ENCODE measurements around the gene KLF13.

- RAMPAGE, long total RNA = no peak
- RRBS = no CpG with 5 or more reads among the region's 12 CpGs
PRO-cap:
- standard = no peak
- CoPRO, capped RNA only, 2 experiments = no peak in any of the 2 experiments
- CoPRO, capped and uncapped RNA, 2 experiments = no peak in any of the 2 experiments
- CoPRO, uncapped RNA only, 2 experiments = no peak in any of the 2 experiments
CAGE:
- cytosol, long polyA plus RNA = no peak
- long polyA plus RNA = no peak
- nucleolus, long total RNA = no peak
- nucleus, long polyA plus RNA = no peak
These were observed 62.7 kb downstream of the APBA2 start for GRCh38 chr15:28948351-28948929.

GRCh38 chr15:29470706-29471333 lies 100.0 kb downstream of the ENTREP2 start:
- RAMPAGE, long total RNA = no peak
- RRBS = no CpG with 5 or more reads among the region's 6 CpGs
PRO-cap:
- standard = no peak
- CoPRO, capped RNA only, 2 experiments = no peak in any of the 2 experiments
- CoPRO, capped and uncapped RNA, 2 experiments = no peak in any of the 2 experiments
- CoPRO, uncapped RNA only, 2 experiments = no peak in any of the 2 experiments
CAGE:
- cytosol, long polyA plus RNA = no peak
- long polyA plus RNA = no peak
- nucleolus, long total RNA = no peak
- nucleus, long polyA plus RNA = no peak

GRCh38 chr15:29667997-29668383 lies 97.2 kb upstream of the ENTREP2 start:
- RAMPAGE, long total RNA = no peak
- RRBS = no CpG with 5 or more reads among the region's 9 CpGs
PRO-cap:
- standard = no peak
- CoPRO, capped RNA only, 2 experiments = no peak in any of the 2 experiments
- CoPRO, capped and uncapped RNA, 2 experiments = no peak in any of the 2 experiments
- CoPRO, uncapped RNA only, 2 experiments = no peak in any of the 2 experiments
CAGE:
- cytosol, long polyA plus RNA = no peak
- long polyA plus RNA = no peak
- nucleolus, long total RNA = no peak
- nucleus, long polyA plus RNA = no peak

DNA sequence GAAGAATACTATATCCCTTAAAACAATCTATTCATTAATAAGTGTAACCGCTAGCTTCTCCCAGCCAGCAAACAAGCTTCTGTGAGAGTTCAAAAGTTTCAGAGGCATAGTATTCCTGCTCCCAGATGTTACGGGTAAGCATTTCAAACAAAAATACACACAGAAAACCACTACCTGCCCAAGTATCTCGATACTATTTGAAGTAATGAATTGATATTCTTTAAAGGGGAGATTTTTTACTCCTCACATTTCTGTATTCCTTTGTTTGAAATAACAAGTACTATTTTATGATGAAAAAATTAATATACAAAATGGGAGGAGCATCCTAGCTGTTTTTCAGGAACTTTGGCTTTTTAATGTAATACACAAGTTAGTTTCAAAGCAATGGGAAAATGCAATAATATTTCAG lies 1.4 kb downstream of the TJP1 start:
- RAMPAGE, long total RNA = no peak
- RRBS = no CpG with 5 or more reads among the region's 3 CpGs
PRO-cap:
- standard = no peak
- CoPRO, capped RNA only, 2 experiments = no peak in any of the 2 experiments
- CoPRO, capped and uncapped RNA, 2 experiments = no peak in any of the 2 experiments
- CoPRO, uncapped RNA only, 2 experiments = no peak in any of the 2 experiments
CAGE:
- cytosol, long polyA plus RNA = no peak
- long polyA plus RNA = no peak
- nucleolus, long total RNA = no peak
- nucleus, long polyA plus RNA = no peak

GRCh38 chr15:30044297-30044689 lies 38.5 kb upstream of the GOLGA8J start:
- RAMPAGE, long total RNA = no peak
- RRBS = 11% methylated on average over 13 of the region's 36 CpGs
PRO-cap:
- standard = no peak
- CoPRO, capped RNA only, 2 experiments = no peak in any of the 2 experiments
- CoPRO, capped and uncapped RNA, 2 experiments = no peak in any of the 2 experiments
- CoPRO, uncapped RNA only, 2 experiments = no peak in any of the 2 experiments
CAGE:
- cytosol, long polyA plus RNA = no peak
- long polyA plus RNA = no peak
- nucleolus, long total RNA = no peak
- nucleus, long polyA plus RNA = no peak

DNA sequence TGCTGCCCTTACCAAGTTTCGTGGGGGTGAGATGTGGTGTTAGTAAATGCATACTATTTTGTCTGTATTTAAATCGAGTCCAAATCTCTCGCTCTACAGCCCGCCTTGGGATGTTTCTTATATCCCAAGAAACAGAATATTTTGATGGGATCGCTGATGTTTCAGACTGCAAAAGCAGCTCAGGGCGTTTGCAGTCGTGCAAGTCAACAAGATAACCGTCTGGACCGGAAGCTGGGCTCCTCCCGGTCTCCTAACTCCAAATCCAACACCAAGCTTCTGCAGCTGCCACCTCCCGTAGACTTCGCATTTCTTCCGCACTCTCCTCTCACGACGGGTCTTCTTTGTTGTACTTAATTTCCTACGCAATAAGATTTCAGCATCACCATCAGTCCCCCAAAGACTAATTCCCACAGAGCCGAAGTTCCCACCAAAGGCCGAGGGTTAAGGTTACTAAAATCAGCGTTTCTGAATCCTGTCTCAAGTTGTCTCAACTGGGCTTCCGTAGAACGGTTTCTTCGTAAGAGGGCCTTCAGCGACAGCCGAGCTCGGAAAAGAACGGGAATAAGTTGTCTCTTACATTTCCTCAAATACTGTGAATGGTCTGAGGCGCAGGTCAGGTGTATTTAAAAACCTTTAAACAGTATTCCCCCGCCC lies 21.6 kb downstream of the GOLGA8H start:
- RAMPAGE, long total RNA = no peak
- RRBS = no CpG with 5 or more reads among the region's 28 CpGs
PRO-cap:
- standard = unidirectional peak, plus-strand start at position 242 of the sequence; bidirectional peak, plus-strand start at position 538 of the sequence, minus-strand start at position 262 of the sequence
- CoPRO, capped RNA only, 2 experiments = peak in 2 of 2 experiments; most common plus-strand start position 511 of the sequence (in 1); most common minus-strand start position 524 of the sequence (in 2)
- CoPRO, capped and uncapped RNA, 2 experiments = peak in 1 of 2 experiments; most common minus-strand start position 598 of the sequence (in 1)
- CoPRO, uncapped RNA only, 2 experiments = no peak in any of the 2 experiments
CAGE:
- cytosol, long polyA plus RNA = no peak
- long polyA plus RNA = no peak
- nucleolus, long total RNA = no peak
- nucleus, long polyA plus RNA = no peak

- RAMPAGE, long total RNA = no peak
- RRBS = no CpG with 5 or more reads among the region's 21 CpGs
PRO-cap:
- standard = unidirectional peak, minus-strand start at chr15:30626815
- CoPRO, capped RNA only, 2 experiments = no peak in any of the 2 experiments
- CoPRO, capped and uncapped RNA, 2 experiments = no peak in any of the 2 experiments
- CoPRO, uncapped RNA only, 2 experiments = no peak in any of the 2 experiments
CAGE:
- cytosol, long polyA plus RNA = no peak
- long polyA plus RNA = no peak
- nucleolus, long total RNA = no peak
- nucleus, long polyA plus RNA = no peak
These were observed 22.7 kb downstream of the GOLGA8H start for GRCh38 chr15:30626534-30626958.

GRCh38 chr15:30905227-30905942 lies 1.7 kb downstream of the FAN1 start:
- RAMPAGE, long total RNA = no peak
- RRBS = no CpG with 5 or more reads among the region's 11 CpGs
PRO-cap:
- standard = no peak
- CoPRO, capped RNA only, 2 experiments = no peak in any of the 2 experiments
- CoPRO, capped and uncapped RNA, 2 experiments = no peak in any of the 2 experiments
- CoPRO, uncapped RNA only, 2 experiments = peak in 2 of 2 experiments; most common plus-strand start chr15:30905488 (in 1)
CAGE:
- cytosol, long polyA plus RNA = no peak
- long polyA plus RNA = no peak
- nucleolus, long total RNA = no peak
- nucleus, long polyA plus RNA = no peak

GRCh38 chr15:30992131-30992371 lies 623 bp upstream of the MTMR10 start:
- RAMPAGE, long total RNA = no peak
- RRBS = no CpG with 5 or more reads among the region's 9 CpGs
PRO-cap:
- standard = no peak
- CoPRO, capped RNA only, 2 experiments = no peak in any of the 2 experiments
- CoPRO, capped and uncapped RNA, 2 experiments = no peak in any of the 2 experiments
- CoPRO, uncapped RNA only, 2 experiments = no peak in any of the 2 experiments
CAGE:
- cytosol, long polyA plus RNA = no peak
- long polyA plus RNA = no peak
- nucleolus, long total RNA = no peak
- nucleus, long polyA plus RNA = no peak

GRCh38 chr15:31025953-31026321 lies 34.5 kb upstream of the MTMR10 start:
- RAMPAGE, long total RNA = no peak
- RRBS = 80% methylated on average over 6 of the region's 22 CpGs
PRO-cap:
- standard = no peak
- CoPRO, capped RNA only, 2 experiments = no peak in any of the 2 experiments
- CoPRO, capped and uncapped RNA, 2 experiments = no peak in any of the 2 experiments
- CoPRO, uncapped RNA only, 2 experiments = no peak in any of the 2 experiments
CAGE:
- cytosol, long polyA plus RNA = no peak
- long polyA plus RNA = no peak
- nucleolus, long total RNA = no peak
- nucleus, long polyA plus RNA = no peak

DNA sequence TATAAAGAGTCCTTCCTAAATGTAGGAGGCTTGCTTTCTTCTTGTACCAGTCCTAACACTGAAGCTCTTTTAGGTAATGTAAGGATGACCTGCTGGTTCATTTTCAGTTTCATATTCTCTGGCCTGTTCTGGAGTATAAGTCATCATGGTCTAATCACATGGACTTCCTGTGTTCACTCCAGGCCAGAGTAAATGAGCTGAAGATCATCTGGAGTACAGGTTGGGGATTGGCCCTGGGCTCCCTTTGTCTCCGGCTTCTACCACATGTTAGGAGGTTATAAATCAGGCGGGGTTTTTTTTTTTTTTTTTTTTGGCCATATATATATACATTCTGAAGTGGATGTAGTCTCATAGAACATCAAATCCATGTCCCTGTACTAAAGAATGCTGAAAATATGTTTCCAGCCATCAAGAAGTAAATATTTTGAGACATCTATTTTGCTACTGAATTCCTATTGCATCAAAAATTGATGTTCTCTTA lies 40.3 kb upstream of the MTMR10 start:
- RAMPAGE, long total RNA = no peak
- RRBS = no CpG with 5 or more reads among the region's 2 CpGs
PRO-cap:
- standard = no peak
- CoPRO, capped RNA only, 2 experiments = no peak in any of the 2 experiments
- CoPRO, capped and uncapped RNA, 2 experiments = no peak in any of the 2 experiments
- CoPRO, uncapped RNA only, 2 experiments = no peak in any of the 2 experiments
CAGE:
- cytosol, long polyA plus RNA = no peak
- long polyA plus RNA = no peak
- nucleolus, long total RNA = no peak
- nucleus, long polyA plus RNA = no peak

DNA sequence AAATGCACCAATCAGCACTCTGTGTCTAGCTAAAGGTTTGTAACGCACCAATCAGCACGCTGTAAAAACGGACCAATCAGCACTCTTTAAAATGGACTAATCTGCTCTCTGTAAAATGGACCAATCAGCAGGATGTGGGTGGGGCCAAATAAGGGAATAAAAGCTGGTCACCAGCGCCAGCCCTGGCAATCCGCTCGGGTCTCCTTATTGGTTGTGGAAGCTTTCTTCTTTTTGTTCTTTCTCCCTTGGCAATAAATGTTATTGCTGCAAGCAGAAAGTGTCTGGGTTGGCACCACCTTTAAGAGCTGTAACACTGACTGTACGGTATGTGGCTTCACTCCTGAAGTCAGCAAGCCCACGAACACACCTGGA lies 13.4 kb downstream of the TRPM1 start:
- RAMPAGE, long total RNA = no peak
- RRBS = no CpG with 5 or more reads among the region's 8 CpGs
PRO-cap:
- standard = no peak
- CoPRO, capped RNA only, 2 experiments = no peak in any of the 2 experiments
- CoPRO, capped and uncapped RNA, 2 experiments = no peak in any of the 2 experiments
- CoPRO, uncapped RNA only, 2 experiments = no peak in any of the 2 experiments
CAGE:
- cytosol, long polyA plus RNA = no peak
- long polyA plus RNA = no peak
- nucleolus, long total RNA = no peak
- nucleus, long polyA plus RNA = no peak

GRCh38 chr15:31202915-31203359 lies 101.4 kb upstream of the TRPM1 start:
- RAMPAGE, long total RNA = no peak
- RRBS = no CpG with 5 or more reads among the region's 8 CpGs
PRO-cap:
- standard = no peak
- CoPRO, capped RNA only, 2 experiments = no peak in any of the 2 experiments
- CoPRO, capped and uncapped RNA, 2 experiments = no peak in any of the 2 experiments
- CoPRO, uncapped RNA only, 2 experiments = no peak in any of the 2 experiments
CAGE:
- cytosol, long polyA plus RNA = no peak
- long polyA plus RNA = no peak
- nucleolus, long total RNA = no peak
- nucleus, long polyA plus RNA = no peak

GRCh38 chr15:31254668-31254924 lies 72.0 kb upstream of the KLF13 start:
- RAMPAGE, long total RNA = no peak
- RRBS = no CpG with 5 or more reads among the region's 5 CpGs
PRO-cap:
- standard = no peak
- CoPRO, capped RNA only, 2 experiments = no peak in any of the 2 experiments
- CoPRO, capped and uncapped RNA, 2 experiments = no peak in any of the 2 experiments
- CoPRO, uncapped RNA only, 2 experiments = no peak in any of the 2 experiments
CAGE:
- cytosol, long polyA plus RNA = no peak
- long polyA plus RNA = no peak
- nucleolus, long total RNA = no peak
- nucleus, long polyA plus RNA = no peak

GRCh38 chr15:31326605-31327545 lies at the start of gene KLF13:
TSS of gene KLF13 (plus strand) at chr15:31326835.
- RAMPAGE, long total RNA = no peak
- RRBS = 2% methylated on average over 36 of the region's 150 CpGs
PRO-cap:
- standard = bidirectional peak, plus-strand start at chr15:31326875, minus-strand start at chr15:31326477; bidirectional peak, plus-strand start at chr15:31327131, minus-strand start at chr15:31327064; bidirectional peak, plus-strand start at chr15:31327179, minus-strand start at chr15:31327254
- CoPRO, capped RNA only, 2 experiments = peak in 2 of 2 experiments; most common plus-strand start chr15:31326835 (in 1)
- CoPRO, capped and uncapped RNA, 2 experiments = peak in 2 of 2 experiments; most common plus-strand start chr15:31326875 (in 2); most common minus-strand start chr15:31326768 (in 1)
- CoPRO, uncapped RNA only, 2 experiments = no peak in any of the 2 experiments
CAGE:
- cytosol, long polyA plus RNA = no peak
- long polyA plus RNA = no peak
- nucleolus, long total RNA = no peak
- nucleus, long polyA plus RNA = no peak

- RAMPAGE, long total RNA = no peak
- RRBS = no CpG with 5 or more reads among the region's 6 CpGs
PRO-cap:
- standard = no peak
- CoPRO, capped RNA only, 2 experiments = no peak in any of the 2 experiments
- CoPRO, capped and uncapped RNA, 2 experiments = no peak in any of the 2 experiments
- CoPRO, uncapped RNA only, 2 experiments = no peak in any of the 2 experiments
CAGE:
- cytosol, long polyA plus RNA = no peak
- long polyA plus RNA = no peak
- nucleolus, long total RNA = no peak
- nucleus, long polyA plus RNA = no peak
These were observed 17.0 kb downstream of the KLF13 start for GRCh38 chr15:31343662-31344106.

DNA sequence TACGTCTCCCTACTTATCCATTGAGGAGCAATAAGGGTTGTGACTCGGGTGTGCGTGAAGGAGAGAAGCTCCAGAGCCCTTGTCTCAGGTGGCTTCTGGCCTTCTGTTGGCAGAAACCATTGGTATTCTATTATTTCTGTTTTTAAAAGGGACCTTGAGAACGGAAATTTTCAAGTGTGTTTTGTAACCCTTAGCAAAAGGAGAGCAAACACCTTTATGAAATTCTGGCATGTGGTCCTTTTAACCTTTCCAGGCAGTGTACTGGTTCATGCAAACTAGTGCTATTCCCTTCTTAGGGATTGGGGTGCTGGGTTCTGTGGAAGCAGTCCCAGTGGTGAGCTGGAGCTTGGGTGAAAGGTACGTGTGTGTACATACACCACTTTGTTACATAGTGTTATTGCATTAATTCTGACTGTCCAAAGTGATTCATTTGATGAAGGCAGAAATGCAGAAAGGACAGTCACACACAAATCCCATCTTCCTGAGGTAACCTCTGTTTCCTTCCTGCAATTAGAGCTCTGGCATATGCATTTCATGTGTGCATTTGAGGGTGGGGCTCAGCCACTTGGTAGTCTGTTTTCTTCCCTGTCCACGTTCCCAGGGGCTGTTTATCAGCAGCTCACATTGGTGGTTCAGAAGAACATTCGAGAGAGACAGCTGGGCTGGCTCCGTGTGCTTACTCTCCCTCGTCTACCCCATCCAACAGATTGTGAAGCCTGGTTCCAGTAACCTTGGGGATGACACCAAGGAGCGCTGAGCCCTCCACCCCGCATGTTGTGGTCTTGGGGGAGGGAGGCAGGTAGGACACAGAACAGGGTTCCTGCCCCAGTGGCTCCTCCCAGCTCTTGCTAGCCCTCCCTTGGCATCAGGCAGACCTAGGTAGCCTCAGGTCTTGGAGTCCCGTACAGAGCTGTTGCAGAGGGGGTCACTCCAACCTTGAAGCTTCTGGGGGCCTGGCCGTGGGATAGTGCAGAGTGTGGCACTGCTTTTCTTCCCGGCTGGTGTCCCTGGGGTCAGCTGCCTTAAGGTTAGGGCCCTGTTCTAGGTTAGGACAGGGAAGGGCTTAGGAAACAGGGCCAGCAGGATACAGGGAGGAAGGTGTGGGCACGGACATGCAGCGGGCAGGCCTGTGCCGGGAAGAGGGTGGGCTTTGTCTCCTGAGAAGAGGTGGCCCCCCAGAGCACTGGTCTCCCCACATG lies 32.9 kb downstream of the KLF13 start:
- RAMPAGE, long total RNA = no peak
- RRBS = no CpG with 5 or more reads among the region's 17 CpGs
PRO-cap:
- standard = no peak
- CoPRO, capped RNA only, 2 experiments = no peak in any of the 2 experiments
- CoPRO, capped and uncapped RNA, 2 experiments = no peak in any of the 2 experiments
- CoPRO, uncapped RNA only, 2 experiments = no peak in any of the 2 experiments
CAGE:
- cytosol, long polyA plus RNA = no peak
- long polyA plus RNA = no peak
- nucleolus, long total RNA = no peak
- nucleus, long polyA plus RNA = no peak

- RAMPAGE, long total RNA = no peak
- RRBS = no CpG with 5 or more reads among the region's 7 CpGs
PRO-cap:
- standard = no peak
- CoPRO, capped RNA only, 2 experiments = no peak in any of the 2 experiments
- CoPRO, capped and uncapped RNA, 2 experiments = no peak in any of the 2 experiments
- CoPRO, uncapped RNA only, 2 experiments = no peak in any of the 2 experiments
CAGE:
- cytosol, long polyA plus RNA = no peak
- long polyA plus RNA = no peak
- nucleolus, long total RNA = no peak
- nucleus, long polyA plus RNA = no peak
These were observed 36.1 kb downstream of the KLF13 start for GRCh38 chr15:31362719-31363249.

GRCh38 chr15:31398822-31399033 lies 72.1 kb downstream of the KLF13 start:
- RAMPAGE, long total RNA = no peak
- RRBS = no CpG with 5 or more reads among the region's 5 CpGs
PRO-cap:
- standard = no peak
- CoPRO, capped RNA only, 2 experiments = no peak in any of the 2 experiments
- CoPRO, capped and uncapped RNA, 2 experiments = no peak in any of the 2 experiments
- CoPRO, uncapped RNA only, 2 experiments = no peak in any of the 2 experiments
CAGE:
- cytosol, long polyA plus RNA = no peak
- long polyA plus RNA = no peak
- nucleolus, long total RNA = no peak
- nucleus, long polyA plus RNA = no peak

Measured in K562 (cell line).